Prostate gland (tissue), 2 donors: ENCODE results near the genes RALGDS, MYMK and DBH.

DNA sequence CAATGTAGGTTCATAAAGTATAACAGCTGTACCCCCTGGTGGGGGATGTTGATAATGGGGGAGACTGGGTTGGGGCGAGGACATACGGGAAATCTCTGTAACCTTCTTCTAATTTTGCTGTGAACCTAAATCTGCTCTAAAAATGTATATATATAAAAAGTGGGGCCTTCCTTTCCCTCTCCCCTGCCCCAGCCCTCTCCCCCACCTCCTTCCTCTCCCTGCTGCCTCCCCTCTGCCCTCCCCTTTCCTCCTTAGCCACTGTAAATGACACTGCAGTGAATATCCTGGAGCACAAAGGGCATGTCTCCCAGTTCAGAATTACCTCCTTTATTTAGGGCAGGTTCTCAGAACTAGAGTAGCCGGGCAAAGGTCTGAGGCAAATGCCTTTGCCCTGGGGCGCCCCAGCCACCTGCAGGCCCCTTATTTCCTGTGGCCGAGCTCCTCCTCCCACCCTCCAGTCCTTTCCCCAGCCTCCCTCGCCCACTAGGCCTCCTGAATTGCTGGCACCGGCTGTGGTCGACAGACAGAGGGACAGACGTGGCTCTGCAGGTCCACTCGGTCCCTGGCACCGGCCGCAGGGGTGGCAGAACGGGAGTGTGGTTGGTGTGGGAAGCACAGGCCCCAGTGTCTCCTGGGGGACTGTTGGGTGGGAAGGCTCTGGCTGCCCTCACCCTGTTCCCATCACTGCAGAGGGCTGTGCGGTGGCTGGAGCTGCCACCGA is 19.3 kb downstream of the CEL start:
- PRO-cap: no peak
- RAMPAGE, long total RNA, 2 experiments: no peak in any of the 2 experiments

DNA sequence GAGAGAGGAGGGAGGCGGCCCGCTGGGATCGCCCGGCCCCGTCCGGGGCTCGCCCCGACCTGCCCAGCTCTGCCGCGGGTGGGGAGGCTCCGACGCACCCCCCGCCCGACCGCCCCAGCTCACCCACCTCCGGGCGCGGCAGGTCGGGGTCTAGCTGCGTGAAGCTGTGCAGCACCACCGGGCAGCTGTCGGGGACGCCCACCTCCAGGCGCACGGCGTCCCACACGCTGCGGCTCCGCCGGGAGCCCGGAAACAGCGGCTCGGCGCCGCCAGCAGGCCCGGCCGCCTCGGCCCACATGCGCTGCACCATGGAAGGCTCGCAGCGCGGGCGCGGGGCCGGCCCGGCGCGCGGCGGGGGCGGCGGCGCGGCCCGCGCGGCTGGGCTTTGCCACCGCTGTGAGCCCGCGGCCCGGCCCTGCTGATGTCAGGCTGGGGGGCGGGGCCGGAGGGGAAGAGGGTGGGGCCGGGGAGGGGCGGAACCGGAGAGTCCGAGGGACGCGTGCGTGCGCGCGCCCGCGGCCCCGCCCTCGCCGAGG is at the start of gene RALGDS:
RALGDS (minus strand) TSS at position 396 of the 536 bp plus-strand sequence.
- PRO-cap: bidirectional peak, plus-strand start outside the sequence, minus-strand start at position 426 of the sequence
- RAMPAGE, long total RNA, 2 experiments: no peak in any of the 2 experiments

DNA sequence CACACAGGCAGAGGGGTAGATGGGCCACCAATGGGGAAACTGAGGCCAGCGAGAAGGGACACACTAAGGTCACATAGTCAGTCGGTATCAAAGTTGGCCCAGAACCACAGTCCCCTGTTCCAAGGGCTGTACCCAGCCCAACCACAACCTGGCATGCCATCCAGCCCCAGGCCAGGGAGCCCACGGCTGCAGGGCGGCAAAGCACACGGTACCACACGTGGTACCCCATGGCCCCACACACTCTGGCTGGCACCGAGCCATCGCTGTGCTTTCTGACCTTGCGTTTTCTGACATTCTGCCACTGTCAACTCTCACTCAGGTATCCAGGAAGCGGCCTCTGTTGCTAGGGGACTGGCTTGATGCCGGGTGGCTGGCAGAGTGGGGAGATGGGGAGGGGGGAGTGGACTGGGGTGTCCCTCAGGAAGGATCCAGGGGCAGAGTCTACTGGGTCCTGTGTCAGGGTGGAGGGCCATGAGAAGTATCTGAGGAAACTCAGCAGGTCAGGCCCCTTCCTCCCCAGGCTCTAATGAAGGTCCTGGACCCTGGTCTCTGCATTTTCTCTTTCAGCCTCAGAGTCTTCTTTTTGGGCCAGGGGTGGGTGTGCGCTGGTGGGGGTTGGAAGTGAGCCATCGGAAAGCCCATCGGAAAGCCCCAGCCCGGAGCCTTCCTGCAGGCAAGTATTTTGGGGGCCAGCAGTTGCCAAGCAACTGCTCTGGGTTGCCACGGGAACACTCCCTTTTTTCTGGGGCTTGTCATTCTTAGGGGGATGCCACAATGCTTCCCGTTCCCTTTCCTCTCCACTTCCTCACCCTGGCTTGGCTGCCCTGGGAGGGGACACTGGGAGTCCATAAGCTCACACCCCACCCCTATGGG is 21.0 kb upstream of the RALGDS start:
- PRO-cap: no peak
- RAMPAGE, long total RNA, 2 experiments: no peak in any of the 2 experiments

DNA sequence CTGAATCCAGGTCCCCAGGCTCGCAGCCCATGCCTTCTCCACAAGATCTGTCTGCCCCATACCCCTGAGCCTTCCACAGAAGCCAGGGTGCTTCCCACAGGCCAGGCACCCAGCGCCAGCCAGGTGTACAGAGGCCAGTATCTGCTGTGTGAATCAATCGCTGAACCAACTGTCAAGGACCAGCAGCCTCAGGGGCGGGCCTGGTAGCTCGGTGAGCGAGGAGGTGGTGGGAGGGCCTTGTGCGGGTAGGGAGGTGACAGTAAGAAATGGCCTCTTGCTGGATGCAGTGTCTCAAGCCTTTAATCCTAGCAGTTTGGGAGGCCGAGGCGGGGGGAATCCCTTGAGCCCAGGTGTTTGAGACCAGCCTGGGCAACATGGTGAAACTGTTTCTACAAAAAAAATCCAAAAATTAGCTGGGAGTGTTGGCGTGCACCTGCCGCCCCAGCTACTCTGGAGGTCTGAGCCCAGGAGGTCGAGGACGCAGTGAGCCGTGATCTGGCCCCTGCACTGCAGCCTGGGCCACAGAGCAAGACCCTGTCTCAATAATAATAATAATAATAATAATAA is 20.4 kb downstream of the GBGT1 start:
- PRO-cap: no peak
- RAMPAGE, long total RNA, 2 experiments: no peak in any of the 2 experiments

DNA sequence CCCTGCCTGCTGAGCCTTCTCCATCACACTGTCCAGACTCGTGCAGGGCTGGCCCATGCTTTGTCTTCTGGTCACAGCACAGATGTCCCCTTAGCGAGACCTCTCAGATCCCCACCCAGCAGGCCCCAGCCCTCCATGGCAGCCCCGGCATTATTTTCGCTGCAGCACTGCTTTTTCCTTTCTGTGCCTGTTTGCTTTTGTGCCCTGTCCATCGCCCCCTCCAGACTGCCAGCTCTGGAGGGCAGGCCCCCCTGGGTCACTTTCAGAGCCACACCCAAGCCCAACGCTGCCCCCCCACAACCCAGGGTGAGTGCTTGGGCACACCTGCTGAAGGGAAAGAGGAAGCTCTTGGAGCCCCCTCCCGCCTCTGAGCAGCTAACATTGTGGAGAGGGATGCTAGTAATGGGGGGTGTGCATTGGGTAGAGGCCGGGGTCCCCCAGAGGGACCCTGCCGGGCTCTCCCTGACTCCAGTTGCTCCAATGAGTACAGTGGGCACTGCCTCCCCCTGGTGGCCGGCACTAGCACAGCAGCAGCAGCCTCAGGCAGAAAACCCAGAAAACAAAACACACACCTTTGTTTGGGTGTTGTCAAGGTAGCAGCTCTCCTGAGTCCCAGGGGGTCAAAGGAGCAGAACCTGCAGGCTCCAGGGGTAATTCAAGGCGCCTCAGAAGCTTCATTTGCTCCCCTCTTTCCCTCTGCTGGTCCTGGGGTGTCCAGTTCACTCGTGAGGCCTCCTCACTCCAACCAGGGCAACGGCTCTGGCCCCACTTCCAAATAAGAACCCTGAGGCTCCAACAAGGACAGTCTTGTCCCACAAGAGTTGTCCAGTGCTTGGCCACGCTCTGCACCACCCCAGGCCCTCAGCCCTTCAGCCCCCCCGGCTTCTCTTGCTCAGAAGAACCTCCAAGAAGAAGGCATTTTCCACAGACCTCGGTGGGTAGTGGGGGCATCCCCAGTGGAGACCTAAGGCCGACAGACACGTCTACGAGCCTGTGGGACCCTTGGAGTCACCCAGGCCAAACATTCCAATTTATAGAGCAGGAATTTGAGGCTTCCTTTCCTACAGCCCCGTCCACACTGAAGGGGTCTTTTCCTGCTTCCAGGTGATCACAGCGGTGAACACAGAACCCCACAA is 16.2 kb downstream of the GBGT1 start:
- PRO-cap: no peak
- RAMPAGE, long total RNA, 2 experiments: no peak in any of the 2 experiments

DNA sequence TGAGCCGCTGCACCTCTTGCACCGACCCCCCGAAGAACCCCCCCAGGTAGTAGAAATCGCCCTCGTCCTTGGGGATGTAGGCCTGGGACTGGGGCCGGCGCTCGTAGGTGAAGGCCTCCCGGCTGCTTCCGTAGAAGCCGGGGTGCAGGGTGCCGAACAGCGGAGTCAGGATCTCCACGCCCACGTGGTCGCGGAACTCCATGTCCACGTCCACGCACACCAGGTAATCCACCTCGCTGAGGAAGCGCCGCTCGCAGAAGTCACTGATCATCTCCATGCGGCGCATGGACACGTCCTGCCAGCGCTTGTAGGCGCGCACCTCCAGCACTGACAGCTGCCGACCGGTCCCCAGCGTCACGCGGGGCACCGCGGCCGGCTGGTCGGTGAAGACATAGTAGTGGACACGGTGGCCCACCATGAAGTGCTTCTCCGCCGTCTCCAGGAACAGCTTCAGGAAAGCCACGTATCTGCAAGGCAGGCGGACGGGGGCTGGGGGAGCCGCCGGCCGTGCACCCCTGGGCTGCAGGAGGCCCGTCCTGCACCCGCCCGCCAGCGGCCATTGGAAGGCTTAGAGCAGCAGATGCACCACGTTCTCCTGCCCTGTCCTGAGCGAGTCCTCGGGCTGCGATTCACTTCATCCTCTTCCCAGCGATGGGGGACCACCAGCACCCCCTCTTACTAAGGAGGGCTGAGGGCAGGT is 47.0 kb upstream of the OBP2B start:
- PRO-cap: no peak
- RAMPAGE, long total RNA, 2 experiments: no peak in any of the 2 experiments

- PRO-cap: no peak
- RAMPAGE, long total RNA, 2 experiments: no peak in any of the 2 experiments
Measured at GRCh38 chr9:133282458-133282857, 53.5 kb downstream of the SURF6 start.

- PRO-cap: no peak
- RAMPAGE, long total RNA, 2 experiments: no peak in any of the 2 experiments
Measured at GRCh38 chr9:133351728-133353081, 4.1 kb downstream of the SURF1 start.

- PRO-cap: no peak
- RAMPAGE, long total RNA, 2 experiments: no peak in any of the 2 experiments
Measured at GRCh38 chr9:133354333-133355227, 1.7 kb downstream of the SURF1 start.

- PRO-cap: no peak
- RAMPAGE, long total RNA, 2 experiments: start-site peak on the plus strand in 1 of 2 experiments, at chr9:133356978-133357462 at its widest, 11 reads per replicate
Measured at GRCh38 chr9:133357127-133357503, 765 bp downstream of the SURF2 start.

- PRO-cap: no peak
- RAMPAGE, long total RNA, 2 experiments: no peak in any of the 2 experiments
Measured at GRCh38 chr9:133371250-133372427, 4.2 kb downstream of the SURF4 start.

DNA sequence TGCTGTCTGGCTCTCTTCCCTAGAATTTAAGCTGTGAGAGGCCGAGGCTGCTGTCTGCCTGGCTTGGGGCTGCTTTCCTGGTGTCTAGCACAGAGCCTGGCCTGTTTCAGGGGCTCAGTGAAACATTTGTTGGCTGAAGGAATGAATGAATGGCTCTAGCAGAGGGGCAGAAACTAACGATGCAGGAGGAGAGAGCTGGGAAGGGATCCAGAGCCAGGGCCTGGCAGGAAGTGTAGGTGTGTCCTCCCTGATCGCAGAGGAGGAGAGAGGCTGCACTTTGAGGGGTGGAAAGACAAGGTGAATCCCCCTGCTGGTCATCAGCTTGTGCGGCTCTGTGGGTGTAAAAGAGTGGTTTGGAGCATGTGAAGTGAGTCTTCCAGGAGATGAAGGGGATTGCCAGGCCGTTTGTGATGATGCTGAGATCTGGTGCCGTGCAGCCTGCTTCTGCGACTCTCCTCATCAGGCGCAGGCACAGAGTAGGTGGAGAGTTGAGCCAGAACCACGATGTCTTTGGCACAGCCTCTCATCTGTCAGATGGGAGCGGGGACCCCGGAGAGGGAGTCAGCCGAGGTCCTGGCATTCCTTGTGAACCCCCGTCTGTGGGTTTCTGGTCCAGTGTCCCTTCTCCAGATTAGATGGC is 544 bp upstream of the ADAMTS13 start:
- PRO-cap: no peak
- RAMPAGE, long total RNA, 2 experiments: no peak in any of the 2 experiments

GRCh38 chr9:133524703-133525092 is at the start of gene MYMK:
MYMK (minus strand) TSS chr9:133524959.
- PRO-cap: no peak
- RAMPAGE, long total RNA, 2 experiments: no peak in any of the 2 experiments

- PRO-cap: no peak
- RAMPAGE, long total RNA, 2 experiments: no peak in any of the 2 experiments
Measured at GRCh38 chr9:133636023-133636627, at the start of gene DBH. DBH (plus strand) TSS chr9:133636363.

DNA sequence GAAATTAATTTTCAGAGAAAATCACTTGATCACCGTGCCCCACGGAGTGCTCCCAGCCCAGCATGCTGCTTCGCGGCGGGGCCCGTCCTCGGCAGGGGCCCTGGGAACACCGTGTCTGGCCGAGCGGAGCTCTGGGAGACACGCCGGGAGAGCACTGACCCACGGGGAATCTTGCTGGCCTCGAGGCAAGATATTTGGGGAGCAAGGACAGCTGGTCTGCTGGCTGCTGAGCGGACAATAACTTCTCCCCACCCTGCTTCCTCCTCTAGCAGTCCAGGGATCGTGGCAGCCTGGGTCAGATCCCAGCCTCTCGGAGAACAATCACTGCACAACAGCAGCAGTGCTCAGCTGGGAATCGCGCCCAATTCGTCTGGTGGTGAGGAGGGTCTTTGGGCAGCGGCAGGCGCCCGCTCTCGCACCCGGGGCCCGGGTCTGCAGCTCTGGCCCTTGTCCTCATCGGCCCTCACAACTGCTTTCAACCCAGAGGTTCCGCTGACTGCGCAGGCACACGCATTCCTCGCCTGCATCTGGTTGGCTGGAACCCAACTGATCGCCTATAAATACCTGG is 43.4 kb downstream of the DBH start:
- PRO-cap: no peak
- RAMPAGE, long total RNA, 2 experiments: no peak in any of the 2 experiments

- PRO-cap: no peak
- RAMPAGE, long total RNA, 2 experiments: no peak in any of the 2 experiments
Measured at GRCh38 chr9:133711221-133711619, 26.9 kb downstream of the SARDH start.

DNA sequence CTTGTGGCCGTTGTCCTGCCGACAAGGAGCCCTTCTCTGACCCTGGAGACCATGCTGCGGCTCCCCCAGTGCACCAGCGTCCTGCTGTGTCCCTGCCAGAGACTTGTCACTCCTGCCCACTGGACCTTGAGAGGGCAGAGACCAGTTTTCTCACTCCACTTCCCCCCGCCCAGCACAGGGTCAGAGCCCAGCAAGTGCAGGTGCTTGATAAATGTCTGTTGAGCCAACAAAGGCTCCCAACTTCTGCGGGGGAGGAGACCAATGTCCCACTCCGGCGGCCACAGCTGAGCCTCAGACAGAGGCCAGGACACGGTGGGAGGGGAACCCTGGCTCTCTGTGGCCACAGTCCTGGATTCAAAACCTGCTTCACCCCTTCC is 24.8 kb downstream of the SARDH start:
- PRO-cap: no peak
- RAMPAGE, long total RNA, 2 experiments: no peak in any of the 2 experiments

DNA sequence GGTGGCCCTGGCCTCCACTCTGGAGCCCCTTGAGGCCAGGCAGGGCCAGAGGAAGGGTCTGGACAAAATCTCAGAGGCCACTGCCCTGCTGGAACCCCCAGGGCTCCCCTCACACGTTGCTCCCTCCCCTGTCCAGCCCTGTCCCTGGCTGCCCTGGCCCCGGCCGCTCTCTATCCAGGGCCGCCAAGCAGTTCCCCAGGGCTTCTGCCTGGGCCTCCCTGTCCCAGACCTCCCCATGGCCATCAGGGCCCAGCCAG is 108.2 kb upstream of the SARDH start:
- PRO-cap: unidirectional peak, minus-strand start at position 95 of the sequence
- RAMPAGE, long total RNA, 2 experiments: no peak in any of the 2 experiments

DNA sequence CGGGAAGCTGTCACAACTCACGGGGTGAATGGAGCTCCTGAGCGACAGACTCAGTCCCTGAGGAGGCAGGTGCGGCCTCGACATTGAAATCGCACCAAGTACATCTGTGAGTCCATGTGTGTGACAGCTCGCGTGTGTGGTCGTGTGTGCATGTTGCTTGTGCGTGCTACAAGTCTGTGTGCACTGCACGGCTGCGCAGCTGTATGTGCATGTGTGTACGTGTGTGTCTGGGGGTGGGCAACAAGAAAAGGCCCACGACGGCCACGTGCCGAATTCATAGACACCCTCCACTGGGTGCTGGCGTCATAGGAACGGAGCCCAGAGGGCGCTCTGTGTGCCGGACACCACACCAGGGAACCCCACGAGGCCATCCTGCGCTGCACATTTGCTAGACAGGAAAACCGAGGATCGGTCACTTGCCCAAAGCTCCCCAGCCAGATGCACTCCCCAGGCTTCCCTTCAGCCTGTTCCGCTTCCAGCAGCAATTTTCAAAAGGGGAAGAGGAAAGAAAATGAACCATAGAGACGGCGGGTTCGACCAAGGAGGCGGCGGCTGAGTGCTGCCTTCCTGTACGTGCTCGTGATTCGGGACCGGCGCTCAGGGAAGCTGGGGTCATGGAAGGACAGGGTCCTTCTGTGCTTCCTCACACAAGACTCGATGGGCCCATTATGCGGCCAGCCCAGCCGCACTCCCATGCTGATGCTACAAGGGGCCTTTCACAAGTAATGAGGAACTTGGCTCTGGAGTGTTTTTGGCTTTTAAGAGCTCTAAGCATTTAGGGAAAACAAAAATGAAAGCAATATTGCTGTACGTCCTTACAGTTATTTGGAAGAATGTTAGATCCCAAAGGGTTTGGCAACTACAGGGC is 124.5 kb upstream of the SARDH start:
- PRO-cap: no peak
- RAMPAGE, long total RNA, 2 experiments: no peak in any of the 2 experiments

DNA sequence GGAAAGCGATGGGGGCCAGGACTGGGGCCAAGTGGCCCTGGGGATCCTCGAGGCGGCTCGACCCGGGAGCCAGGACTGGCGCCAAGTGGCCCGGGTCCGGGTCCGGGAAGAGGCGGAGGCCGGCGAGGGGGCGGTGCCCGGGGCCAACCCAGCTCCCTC is 828 bp downstream of the VAV2 start:
- PRO-cap: no peak
- RAMPAGE, long total RNA, 2 experiments: no peak in any of the 2 experiments